Placental pericyte (primary cell): Measurements from ENCODE around the genes LLCFC1 and OR2F1.

DNA sequence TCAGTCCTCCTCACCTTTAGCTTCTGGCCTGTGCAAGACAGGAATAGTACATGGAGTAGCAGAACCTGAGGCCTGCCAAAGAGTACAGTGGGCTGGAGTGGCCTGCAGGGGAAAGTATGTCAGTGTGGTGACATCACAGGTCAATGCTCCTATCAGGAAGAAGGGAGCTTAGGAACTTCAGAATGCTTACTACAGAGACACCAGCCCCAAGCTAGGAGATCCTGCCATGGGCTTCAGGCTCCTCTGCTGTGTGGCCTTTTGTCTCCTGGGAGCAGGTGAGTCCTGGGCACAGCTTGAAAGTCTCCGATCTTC is 133.8 kb upstream of the PRSS58 start:
- CAGE, long polyA plus RNA, result no peak

DNA sequence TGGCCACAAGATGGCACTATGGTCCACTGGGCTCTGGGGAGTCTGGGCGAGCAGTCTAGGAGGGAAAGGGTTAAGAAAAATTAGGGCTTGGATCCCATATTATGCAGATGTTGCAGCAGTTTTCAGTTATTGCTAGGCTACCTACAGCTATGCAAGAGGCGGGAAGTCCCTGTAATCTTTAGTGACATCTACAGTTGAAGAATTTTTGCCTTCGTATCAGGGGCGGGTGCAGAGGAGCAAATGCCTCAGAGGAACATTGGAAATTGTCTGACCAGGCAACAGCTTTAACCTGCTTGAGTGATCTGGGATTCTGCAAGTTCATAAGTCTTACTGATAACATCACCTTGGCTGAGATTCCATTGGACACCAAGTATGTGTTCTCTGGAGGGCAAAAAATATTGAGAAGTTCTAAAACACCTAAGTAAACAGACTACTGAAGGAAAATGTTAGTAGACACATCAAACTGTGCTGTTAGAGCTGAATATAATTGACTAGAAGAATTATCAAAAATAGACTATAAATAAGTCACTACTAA is 238.9 kb upstream of the PRSS58 start:
- CAGE, long polyA plus RNA, result no peak

- CAGE, long polyA plus RNA, result no peak
These were observed 161.6 kb upstream of the PRSS1 start for GRCh38 chr7:142587597-142588061.

DNA sequence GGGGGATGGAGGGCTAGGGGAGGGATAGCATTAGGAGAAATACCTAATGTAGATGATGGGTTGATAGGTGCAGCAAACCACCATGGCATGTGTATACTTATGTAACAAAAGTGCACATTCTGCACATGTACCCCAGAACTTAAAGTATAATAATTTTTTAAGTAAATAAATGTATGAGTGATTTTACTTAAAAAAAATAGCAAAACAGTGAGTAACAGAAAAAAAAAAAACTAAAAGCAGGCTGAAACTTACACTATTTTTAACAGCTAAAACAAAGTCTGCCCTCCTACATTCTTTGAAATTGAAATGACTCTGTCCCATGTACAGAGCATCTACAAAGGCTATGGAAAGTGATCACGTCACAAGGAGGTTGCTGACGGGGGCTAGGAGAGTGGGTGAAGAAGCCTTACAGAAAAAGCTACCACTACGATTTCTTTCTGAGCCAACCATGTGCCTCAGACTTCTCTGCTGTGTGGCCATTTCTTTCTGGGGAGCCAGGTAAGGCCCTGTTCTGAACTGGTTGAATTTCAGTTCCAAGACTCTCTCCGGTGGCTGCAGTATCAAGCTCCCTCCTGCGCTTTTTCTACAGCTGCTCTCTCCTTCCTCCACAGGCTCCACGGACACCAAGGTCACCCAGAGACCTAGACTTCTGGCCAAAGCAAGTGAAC is 112.7 kb upstream of the PRSS1 start:
- CAGE, long polyA plus RNA, result no peak

- CAGE, long polyA plus RNA, result no peak
These were observed 35.2 kb downstream of the PRSS2 start for GRCh38 chr7:142805781-142806521.

DNA sequence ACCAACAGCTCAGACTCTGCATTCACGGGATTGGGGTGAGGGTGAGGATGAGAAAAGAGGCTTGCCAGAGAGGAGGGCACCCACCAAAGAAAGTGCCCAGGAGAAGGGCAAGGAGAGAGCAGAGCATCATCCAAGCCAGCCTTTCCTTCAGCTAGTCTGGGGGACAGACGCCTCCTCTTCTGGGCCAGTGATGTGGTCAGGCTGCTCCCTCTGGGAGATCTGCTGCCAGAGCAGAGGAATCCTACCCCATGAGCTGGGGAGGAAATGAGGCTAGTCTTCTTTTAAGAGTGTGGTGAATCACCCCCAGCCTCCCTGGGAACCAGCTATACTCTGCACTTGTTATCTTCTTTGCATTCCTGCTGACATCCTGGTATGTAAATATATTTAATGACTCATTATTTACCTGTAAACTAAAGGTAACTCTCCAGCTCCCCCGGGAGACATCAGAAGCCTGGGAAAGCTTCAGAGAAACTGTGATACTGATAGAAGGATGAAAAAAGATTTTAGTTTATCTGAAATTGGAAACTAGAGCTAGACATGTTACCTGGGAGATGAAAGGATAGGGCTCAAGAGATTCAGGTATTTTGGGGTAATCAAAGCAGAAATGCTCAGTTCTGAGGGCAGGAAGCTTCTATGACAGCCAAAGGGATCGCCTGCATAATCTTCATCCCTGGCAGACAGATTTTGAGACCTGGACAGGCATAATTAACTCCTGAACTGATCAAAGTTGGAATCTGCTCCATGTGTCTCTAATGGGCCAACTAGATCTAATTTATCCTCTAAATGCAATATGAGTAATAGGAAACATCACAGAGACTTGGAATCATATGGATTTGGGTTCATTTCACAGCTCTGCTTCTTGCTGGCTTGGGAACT is 41.5 kb upstream of the EPHB6 start:
- CAGE, long polyA plus RNA, result no peak

DNA sequence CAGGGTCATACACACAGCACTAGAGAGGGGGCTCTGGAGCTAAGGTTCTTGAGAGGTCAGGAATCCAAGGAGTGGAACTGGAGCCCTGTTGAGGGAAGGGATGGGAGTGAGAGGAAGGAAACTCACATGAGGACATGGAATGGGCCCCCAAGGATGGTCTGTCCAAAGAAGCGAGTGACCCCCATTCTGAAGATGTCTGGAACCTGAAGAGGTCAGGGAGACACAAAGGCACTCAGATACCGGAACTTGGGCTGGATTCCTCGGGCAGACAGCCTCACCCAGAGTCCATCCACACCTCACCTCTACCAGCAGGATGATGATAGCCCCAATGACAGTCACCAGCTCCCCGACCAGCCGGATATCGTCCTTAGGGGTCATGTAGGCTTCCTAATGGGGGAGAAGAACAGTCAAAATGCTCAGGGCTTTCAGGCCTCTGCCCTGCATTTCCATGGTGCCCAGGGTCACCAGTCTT is 10.7 kb downstream of the TRPV6 start:
- CAGE, long polyA plus RNA, result no peak

- CAGE, long polyA plus RNA, result no peak
These were observed 6.1 kb downstream of the TRPV5 start for GRCh38 chr7:142927435-142927821.

- CAGE, long polyA plus RNA, result no peak
These were observed at the start of gene LLCFC1 for GRCh38 chr7:142939330-142939773. Gene LLCFC1 (plus strand): TSS chr7:142939484.

DNA sequence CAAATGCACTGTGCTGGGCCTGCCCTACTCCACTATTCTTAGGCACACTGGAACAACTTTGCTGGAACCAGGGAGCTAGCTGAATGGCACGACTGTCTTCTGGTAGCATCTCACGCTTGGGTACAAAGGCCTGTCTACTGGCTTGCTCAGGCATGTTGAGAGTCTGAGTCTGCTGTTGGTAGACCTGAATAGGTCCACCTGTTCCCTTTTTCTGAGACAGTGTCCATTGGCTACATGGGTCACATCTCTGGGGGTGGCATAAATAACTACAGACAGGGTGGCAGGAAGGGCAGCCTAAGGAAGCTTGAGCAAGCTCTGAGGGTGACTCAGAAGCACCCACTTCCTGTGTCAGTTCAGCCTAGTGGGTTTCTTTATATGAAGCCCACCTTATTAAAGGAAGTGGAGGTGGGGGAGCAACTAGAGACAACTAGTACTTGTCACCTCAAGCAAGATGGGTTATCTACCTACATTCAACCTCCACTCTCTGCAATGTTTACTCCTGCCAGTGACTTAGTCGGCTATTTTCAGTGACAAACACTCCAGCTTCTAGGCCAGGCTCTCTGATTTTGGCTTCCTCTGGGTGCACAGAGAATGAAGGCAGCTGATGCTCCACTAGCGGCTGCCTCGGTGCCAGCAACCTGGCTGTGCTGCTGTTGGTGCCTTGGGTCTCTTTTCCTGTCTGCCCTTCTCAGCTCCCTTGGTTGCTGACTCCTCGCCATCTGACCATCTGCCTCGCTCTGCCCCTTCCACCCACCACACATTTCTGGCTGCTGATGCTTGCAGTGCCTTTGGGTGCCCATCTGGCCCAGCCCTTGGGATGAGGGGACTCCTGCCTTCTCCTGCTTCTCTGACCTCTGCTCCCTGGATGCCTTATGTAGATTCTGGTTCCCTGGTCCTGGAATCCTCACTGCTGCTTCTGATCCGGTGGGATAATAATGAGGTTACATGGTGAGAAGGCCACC is 5.6 kb upstream of the ZYX start:
- CAGE, long polyA plus RNA, result no peak

- CAGE, long polyA plus RNA, result no peak
These were observed 1.3 kb downstream of the ZYX start for GRCh38 chr7:143382581-143382724.

GRCh38 chr7:143385851-143386635 is 4.9 kb downstream of the ZYX start:
- CAGE, long polyA plus RNA, result no peak

DNA sequence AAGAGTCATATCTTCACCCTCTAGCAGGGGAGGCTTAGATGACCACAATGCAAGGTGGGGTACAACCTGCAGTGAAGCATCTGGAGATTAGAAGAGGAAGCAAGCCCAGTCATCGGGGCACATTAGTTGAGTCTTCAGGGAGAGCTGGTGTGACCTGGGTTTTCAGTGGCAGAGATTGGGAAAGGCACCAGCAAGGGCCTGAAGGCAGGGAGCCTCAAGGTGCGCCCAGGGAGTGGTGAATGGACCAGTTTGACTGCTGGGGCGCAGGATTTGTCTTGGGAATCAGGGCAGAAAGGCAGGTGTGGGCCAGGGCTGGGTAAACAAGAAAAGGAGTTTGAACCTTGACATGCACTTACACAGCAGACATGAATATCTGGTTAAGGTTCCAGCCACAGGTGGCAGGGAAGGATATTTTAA is 574 bp upstream of the EPHA1 start:
- CAGE, long polyA plus RNA, result no peak

DNA sequence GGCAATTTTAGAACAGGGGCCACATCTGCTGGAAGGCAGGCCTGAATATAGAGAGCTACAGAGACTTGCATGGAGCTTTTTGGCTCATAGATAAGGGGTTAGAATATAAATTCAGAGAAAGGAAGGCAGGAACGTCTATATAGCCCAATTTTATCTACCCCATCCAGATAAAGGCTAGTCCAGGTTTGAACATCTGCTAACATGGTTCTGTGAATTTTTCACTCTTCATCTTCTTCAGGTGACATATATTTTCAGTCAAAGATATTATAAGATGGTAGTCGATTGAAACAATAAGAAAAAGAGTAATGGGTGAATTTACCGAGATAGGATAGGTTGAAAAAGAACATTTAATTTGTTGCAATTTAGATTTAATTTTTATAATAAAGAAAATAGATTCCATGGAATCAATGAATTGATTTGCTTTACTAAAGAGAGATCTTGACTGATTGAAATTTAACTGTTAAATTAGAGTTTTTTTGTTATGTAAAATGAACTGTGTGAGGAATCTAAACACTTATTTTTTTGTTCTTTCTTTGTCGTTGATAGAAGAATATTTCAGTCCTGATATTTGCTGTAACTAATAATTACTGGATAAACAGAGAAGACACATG is at the start of gene OR2F1:
OR2F1 (plus strand) TSS at position 380 of the 611 bp plus-strand sequence.
- CAGE, long polyA plus RNA, result no peak

- CAGE, long polyA plus RNA, result no peak
These were observed 8.4 kb downstream of the OR2A7 start for GRCh38 chr7:144256097-144256663.

DNA sequence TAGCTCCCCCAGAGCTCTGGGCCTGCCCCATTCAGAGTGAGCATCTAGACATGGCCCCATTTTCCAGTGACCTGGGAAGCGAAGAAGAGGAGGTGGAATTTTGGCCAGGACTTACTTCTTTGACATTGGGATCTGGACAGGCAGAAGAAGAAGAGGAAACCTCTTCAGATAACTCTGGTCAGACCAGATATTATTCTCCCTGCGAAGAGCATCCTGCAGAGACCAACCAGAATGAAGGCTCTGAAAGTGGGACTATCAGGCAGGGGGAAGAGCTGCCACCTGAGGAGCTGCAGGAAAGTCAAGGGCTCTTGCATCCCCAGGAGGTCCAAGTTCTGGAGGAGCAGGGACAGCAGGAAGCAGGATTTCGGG is 7.8 kb downstream of the ARHGEF5 start:
- CAGE, long polyA plus RNA, result no peak

GRCh38 chr7:144384163-144385032 is 25.6 kb downstream of the NOBOX start:
- CAGE, long polyA plus RNA, result no peak

GRCh38 chr7:144908820-144909330 is 73.0 kb upstream of the TPK1 start:
- CAGE, long polyA plus RNA, result no peak

- CAGE, long polyA plus RNA, result no peak
These were observed 132.1 kb downstream of the CNTNAP2 start for GRCh38 chr7:146248707-146249189.

DNA sequence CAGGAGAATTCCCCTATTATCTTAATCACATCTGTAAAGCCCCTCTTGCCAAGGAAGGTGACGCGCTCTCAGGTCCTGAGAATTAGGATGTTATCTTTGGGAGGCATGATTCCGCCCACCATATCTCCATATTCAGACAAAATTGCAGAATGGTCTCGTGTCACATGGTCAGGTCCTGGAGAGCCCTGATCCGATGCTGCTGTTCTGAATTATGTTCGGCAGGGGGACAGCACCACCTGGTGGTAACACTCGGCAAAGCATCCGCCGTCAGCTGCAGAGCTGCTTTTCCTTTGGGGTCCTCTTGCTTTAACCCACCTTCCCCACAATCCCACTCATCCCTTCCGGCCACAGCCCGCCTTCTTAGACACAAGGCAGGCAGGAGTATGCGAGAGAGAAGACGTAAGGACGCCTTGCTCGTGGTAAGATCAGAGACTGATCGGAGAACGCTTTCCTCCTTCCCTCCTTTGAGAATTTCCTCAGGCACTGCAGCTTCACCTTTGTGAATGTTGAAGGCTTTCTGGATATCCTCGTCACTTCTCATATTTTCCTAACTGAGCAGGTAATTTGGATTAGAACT is 327.8 kb upstream of the C7orf33 start:
- CAGE, long polyA plus RNA, result no peak